HGPS cell (cell line): ENCODE measurements around the gene MINAR1.

- RRBS: 2% methylated on average over 56 of the region's 83 CpGs
Observed at GRCh38 chr15:78810033-78811092, 901 bp downstream of the ADAMTS7 start.

DNA sequence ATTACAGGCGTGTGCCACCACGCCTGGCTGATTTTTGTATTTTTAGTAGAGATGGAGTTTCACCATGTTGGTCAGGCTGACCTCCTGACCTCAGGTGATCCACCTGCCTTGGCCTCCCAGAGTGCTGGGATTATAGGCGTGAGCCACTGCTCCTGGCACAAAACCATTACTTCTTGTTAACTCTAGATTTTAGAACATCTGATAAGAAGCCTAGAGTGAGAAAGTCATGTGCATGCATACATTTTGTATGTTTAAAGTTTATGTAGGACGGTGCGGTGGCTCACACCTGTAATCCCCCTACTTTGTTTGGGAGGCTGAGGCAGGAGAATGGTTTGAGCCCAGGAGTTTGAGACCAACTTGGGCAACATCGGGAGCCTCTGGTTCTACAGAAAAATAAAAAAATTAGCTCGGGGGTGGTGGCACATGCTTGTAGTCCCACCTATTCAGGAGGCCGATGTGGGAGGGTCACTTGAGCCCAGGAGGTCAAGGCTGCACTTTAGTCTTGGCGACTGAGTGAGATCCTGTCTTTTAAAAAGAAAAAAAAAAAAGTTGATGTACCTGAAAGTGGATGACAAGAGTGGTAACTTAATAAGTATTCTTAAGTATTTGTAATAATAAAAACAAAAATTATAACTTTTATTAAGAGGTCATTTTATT, 15.4 kb downstream of the MORF4L1 start:
- RRBS: no CpG with 5 or more reads among the region's 9 CpGs

DNA sequence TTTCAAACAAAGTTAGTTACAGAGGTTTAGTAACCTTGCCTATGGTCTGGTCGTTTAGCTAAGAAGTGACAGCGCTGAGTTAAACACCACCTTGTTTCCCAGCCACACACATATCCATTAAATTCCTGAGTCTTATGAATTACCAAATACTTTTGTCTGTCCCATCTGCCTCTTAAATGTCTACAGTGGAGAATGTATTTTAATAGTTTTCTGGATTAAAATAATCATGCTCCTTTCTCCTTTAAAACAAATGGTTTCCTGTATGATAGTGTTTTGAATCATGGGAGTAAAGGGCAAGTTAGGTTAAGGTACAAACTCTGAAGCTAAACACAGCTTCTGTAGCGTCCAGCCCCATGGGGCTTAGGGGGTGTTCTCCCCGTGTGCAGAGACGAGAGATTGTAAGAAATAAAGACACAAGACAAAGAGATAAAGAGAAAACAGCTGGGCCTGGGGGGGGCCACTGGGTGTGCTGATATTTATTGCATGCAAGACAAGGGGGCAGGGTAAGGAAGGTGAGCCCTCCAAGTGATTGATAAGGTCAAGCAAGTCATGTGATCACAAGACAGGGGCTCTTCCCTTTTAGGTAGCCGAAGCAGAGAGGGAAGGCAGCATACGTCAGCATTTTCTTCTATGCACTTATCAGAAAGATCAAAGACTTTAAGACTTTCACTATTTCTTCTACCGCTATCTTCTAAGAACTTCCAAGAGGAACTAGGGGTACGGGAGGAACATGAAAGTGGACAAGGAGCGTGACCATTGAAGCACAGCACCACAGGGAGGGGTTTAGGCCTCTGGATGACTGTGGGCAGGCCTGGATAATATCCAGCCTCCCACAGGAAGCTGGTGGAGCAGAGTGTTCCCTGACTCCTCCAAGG, 29.5 kb downstream of the MORF4L1 start:
- RRBS: no CpG with 5 or more reads among the region's 10 CpGs

DNA sequence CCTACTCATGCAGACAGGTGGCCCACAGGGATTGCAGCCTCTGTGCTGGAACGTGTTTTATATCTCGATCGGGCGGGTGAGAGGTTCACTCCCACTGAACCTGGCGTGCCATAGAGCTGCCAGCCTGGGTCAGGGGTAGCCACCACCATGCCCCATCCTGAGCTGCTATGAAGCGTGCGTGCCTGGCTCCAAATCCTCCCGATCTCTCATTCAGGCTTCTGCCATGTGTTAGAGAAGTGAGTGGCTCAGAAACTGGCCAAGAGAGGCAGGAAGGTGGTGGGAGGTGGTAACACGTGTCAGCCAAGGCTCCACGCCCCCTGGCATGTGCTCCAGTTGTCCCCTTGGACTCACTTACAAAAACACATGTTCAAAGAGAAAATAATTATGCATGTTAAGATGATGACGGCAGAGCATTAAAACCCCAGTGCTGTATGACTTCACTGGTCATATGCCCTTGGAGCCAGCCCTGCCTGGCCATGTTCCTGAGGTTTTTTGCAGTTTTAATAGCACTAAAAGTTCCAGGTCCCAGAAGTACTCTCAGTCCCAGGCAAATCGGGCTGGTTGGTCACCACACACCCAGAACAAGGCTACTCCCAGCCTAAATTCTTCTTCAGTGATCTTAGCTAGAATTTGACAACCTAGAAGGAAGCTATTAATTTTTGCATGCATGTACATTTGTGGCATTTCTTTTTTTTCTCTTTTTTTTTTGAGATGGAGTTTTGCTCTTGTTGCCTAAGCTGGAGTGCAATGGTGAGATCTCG, 30.5 kb downstream of the CTSH start:
- RRBS: no CpG with 5 or more reads among the region's 13 CpGs

GRCh38 chr15:78950255-78950734, 5.4 kb upstream of the CTSH start:
- RRBS: no CpG with 5 or more reads among the region's 9 CpGs

GRCh38 chr15:78965136-78965443, 20.2 kb upstream of the CTSH start:
- RRBS: no CpG with 5 or more reads among the region's 5 CpGs

- RRBS: no CpG with 5 or more reads among the region's 4 CpGs
Observed at GRCh38 chr15:79344306-79345083, 33.6 kb downstream of the TMED3 start.

DNA sequence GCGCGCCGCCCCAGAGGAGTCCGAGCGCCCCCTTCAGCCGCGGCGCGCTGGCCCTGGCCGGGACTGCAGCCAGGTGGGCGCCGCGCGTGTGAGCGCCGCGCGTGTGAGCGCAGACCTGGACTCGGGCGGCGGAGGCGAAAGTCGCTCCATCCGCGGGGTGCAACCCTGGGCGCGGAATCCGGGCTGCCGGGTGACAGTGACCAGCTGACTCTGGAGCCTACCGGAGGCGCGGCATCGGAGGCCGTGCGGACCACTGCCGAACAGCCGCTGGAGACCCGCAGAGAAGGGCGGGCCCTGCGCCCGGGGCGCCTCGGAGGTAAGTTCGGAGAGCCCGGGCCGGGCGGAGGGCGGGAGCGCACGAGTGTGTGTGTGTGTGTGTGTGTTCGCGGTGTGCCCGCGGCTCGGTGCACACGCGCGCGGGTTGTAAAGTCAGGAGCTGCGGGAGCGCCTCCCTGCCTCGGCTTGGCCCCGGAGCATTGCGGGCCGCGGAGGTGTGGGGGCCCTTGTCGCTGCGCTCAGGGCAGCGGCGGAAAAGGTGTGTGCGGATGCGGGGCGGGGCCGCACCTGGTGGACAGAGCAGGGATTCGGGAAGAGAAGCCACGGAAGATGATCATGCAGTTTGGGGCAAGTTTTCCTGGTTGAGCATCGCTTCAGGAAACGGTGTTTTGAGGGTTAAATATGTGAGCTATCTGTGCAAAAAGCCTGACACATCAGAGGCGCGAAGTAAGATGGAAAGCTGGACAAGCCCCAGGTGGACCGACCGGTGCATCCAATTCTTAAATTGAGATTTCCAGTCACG, at the start of gene MINAR1:
MINAR1 (plus strand) TSS at position 112 of the 799 bp plus-strand sequence.
- RRBS: 1% methylated on average over 29 of the region's 84 CpGs

DNA sequence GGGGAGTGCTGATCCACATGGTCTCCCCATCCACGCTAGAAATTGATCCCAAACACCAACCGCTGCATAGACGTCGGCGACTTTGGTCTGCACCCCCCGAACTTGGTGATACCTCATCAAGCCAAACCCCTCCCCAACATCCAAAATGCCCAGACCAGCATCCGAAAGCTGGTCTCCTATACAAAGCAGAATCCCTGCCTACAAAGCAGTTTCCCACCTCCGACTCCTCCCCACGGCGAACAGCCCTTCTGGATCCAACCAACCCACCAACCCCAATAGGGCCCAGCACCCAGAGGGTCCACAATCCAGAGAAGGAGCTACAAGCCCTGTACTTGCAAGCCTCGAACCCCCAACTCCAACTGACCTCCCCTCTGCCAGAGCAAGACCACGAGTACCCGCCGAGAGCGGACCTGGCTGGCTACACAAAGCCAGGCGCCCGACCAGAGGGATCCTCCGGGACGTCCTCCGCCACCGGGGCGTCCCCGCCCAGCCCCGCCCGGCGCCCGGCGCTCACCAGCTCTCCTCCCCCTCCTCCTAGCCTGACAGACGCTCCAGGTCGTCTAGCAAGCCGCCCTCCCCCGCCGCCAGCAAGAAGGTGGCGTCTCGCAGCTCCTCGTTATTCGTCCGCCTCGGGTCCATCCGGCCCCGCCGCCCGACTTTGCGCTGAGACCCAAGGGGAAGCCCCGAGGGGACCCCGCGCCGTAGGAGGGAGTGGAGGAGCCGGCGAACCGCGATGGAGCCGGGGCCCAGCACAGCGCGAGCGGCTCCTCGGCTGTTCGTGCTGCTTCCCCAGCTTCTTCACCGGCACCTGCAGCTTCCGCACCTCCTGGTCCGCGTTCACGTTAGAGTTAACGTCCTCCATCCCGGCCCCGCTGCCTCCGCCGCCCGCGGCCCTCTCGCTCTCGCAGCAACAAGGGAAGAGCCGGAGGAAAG, 26.1 kb upstream of the MTHFS start:
- RRBS: 1% methylated on average over 28 of the region's 73 CpGs

DNA sequence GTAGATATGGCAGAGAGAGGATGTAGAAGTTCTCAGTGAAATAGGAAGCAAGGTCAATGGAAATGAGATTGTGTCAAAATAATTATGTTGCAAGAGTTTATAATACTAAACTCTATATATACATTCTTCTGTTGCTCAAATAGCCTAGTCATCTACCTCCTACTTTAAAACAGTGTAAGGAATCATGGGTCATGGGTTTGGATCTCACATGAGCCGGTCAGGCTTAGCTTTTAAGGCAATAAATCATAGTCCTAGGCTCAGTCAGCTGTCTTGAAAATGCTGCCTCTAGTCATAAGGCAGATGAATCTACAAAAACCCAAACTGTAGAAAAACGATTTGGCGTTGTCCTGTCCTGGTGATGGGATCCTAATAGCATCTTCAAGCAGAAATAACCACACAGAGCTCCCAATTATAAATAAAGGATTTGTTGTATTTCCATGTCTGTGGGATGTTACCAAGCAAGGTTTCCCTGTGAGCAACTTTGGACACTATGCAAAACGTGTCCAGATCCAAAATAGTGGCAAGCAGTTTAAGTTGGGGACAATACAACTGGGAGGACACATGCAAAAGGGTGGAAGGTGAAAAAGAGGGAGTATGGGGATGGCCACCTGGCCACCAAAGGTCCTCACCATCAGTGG, 16.7 kb downstream of the BCL2A1 start:
- RRBS: no CpG with 5 or more reads among the region's 4 CpGs

DNA sequence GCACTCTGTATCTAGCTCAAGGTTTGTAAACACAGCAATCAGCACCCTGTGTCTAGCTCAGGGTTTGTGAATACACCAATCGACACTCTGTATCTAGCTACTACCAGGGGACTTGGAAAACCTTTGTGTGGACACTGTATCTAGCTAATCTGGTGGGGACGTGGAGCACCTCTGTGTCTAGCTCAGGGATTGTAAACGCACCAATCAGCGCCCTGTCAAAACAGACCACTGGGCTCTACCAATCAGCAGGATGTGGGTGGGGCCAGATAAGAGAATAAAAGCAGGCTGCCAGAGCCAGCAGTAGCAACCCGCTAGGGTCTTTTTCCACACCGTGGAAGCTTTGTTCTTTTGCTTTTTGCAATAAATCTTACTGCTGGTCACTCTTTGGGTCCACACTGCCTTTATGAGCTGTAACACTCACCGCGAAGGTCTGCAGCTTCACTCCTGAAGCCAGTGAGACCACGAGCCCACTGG, 42.4 kb upstream of the ZFAND6 start:
- RRBS: no CpG with 5 or more reads among the region's 9 CpGs

DNA sequence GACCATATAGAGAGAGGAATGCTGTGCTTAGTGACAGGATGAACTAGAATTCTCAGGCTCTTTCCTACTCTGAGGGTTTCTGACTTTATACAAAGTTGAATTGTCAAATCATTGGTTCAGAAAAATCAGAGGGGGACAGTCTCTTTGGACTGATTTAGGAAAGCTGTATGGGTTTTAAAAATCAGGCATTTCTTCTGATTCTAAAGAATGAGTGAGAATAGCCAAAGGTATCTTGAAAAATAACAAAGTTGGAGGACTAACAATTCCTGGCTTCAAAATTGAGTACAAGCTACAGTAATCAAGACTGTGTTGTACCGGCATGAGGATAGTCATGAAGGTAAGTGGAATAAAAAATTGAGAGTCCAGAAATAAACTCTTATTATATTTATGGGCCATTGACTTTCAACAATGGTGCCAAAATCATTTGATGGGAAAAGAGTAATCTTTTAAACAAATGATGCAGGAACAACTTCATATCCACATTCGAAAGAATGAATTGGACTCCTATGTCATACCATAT, 26.6 kb upstream of the FAH start:
- RRBS: no CpG with 5 or more reads among the region's 2 CpGs

DNA sequence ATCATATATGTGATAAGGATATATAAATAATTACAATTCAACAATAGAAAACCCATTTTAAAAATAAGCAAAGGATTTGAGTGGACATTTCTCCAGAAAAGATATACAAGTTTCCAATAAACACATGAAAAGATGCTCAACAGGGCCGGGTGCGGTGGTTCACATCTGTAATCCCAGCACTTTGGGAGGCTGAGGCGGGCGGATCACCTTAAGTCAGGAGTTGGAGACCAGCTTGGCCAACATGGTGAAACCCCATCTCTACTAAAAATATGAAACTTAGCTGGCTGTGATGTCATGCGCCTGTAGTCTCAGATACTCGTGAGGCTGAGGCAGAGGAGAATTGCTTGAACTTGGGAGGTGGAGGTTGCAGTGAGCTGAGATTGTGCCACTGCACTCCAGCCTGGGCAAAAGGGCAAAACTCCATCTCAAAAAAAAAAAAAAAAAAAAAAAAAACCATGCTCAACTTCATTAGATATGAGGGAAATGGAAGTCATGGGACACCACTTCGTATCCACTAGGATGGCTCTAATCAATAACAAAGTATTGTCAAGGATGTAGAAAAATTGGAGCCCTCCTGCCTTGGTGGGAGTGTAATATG, 25.5 kb upstream of the FAH start:
- RRBS: no CpG with 5 or more reads among the region's 7 CpGs

DNA sequence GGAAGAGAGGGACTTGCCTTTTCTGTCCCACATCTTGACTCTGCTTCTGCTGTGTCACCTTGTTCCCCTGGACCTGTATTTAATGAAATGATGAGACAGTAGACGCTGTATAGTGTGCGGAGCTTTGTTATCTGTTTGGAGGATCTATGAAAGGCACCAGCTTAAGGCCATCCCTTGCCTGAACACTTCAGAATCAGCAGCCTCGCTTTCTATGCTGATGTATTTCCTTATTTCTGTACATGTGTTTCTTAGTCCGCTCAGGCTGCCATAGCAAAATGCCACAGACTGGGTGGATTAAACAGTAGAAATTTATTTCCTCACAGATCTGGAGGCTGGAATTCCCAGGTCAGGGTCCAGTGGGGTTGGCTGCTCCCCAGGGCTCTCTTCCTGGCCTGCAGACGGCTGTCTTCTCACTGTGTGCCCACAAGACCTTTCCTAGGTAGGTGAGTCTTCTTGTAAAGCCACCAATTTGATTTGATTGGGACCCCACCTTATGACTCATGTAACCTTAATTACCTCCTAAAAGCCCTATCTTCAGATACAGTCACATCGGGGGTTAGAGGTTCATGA, 41.5 kb downstream of the CTXND1 start:
- RRBS: no CpG with 5 or more reads among the region's 6 CpGs

DNA sequence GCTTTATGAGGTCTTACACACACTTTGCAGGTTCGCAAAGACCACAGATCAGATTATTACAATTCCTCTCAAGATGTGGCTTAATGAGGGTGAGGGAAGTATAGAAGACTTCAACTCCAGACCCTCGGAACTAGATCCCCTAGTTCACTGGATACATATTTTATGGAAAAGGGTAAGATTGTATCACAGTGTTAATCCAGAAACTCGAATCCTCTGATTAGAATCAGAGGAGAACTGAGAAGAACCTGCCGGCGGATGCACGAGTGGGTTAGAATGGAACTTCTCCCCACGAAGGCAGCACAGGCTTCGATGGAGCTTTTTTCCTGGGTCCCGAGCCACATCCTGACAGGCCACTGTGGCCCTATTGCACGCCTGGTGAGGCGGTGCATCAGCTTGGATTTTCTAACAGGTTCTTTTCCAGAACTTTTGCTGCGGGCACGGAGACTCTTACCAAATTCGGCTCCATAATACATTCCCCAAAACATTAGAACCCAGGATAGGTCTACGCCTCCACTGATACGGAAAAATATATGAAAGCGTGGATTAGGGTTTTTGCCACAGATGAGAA, 1.1 kb downstream of the CTXND1 start:
- RRBS: no CpG with 5 or more reads among the region's 17 CpGs

- RRBS: no CpG with 5 or more reads among the region's 8 CpGs
Observed at GRCh38 chr15:80693917-80694242, 1.2 kb upstream of the ABHD17C start.

- RRBS: 3% methylated on average over 11 of the region's 24 CpGs
Observed at GRCh38 chr15:80780398-80780766, 1.2 kb downstream of the CEMIP start.

- RRBS: 1% methylated on average over 10 of the region's 50 CpGs
Observed at GRCh38 chr15:80999408-81000725, 856 bp upstream of the TLNRD1 start.

- RRBS: no CpG with 5 or more reads among the region's 11 CpGs
Observed at GRCh38 chr15:81003313-81003945, 2.7 kb downstream of the TLNRD1 start.